RPMI7951 (cell line): ENCODE measurements around the genes RPS6KB2 and GPR152.

DNA sequence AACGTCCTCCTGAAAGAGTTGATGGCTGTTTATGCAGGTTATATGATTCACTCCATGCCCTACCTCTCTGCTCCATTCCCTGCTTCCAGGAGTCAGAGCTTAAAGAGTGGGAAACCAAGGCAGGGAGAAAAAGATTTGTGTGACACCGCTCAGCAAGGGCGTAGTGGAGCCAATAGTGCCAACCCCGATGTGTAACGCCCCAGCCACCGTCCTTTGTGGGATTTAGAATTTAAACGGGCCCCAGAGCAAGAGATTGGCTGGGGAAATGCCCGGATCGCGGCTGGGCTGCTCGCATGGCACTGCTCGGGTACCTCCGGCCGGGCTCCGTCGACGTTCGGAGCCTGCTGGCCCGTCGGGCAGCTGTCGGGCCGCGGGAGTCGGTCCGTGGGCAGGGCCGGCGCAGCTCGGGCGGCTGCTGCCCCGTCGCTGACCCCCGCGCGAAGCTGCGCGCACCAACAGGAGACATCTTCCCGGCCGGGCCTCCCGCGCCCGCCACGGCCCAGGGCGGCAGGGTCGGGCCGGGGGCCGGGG lies 1.5 kb upstream of the KDM2A start:
- RAMPAGE, long total RNA, result no peak

DNA sequence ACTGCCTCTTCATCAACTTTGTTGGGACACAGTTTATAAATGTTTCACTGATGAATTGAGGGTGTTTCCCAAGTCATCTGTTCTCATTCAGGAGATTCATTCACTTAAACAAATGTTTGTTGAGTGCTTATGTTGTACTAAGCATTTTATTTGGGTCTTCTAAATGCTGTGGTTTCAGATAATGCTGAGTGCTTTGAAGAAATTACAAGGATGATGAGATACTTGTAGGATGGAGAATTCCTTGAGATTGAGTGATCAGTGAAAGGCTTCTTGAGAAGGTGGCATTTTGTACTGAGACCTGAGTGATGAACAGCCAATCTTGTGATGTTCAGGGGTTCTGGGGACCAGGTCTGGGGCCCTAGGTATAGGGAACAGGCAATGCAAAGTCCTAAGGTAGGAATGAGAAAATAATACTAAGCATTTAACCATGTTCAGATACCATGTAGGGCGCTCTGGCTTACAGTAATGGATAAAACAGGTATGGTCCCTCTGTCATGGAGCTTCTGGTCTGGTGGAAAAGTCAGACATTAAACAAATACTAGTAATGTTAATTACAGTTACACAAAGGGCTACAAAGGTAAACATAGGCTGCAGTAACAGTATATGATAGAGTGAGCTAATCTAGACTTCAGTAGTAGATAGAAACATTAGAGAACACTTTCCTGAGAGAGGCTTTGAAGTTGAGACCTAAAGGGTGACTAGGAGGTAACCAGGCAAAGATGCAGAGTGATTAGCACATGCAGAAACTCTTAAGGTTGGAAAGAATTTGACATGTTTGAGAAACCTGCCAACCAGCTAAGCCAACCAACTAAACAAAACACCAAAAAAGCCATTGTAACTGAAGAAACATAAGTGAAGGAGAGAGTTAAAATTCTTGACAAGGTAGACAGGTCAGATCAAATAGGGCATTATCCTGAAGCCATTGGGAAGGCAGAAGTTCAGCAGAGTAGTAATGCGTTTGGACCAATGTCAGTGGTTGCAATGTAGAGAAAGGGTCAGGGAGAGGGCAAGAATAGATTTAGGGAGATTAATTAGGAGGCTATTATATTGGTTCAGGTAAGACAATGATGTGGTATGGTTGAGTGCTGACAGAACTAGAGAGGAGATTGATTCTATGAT lies 17.6 kb downstream of the KDM2A start:
- RAMPAGE, long total RNA, result no peak

GRCh38 chr11:67139896-67140251 lies 20.8 kb downstream of the KDM2A start:
- RAMPAGE, long total RNA, result no peak

- RAMPAGE, long total RNA, result no peak
Measured at GRCh38 chr11:67185497-67185929, 66.5 kb downstream of the KDM2A start.

GRCh38 chr11:67245866-67246281 lies 20.4 kb upstream of the GRK2 start:
- RAMPAGE, long total RNA, result no peak

DNA sequence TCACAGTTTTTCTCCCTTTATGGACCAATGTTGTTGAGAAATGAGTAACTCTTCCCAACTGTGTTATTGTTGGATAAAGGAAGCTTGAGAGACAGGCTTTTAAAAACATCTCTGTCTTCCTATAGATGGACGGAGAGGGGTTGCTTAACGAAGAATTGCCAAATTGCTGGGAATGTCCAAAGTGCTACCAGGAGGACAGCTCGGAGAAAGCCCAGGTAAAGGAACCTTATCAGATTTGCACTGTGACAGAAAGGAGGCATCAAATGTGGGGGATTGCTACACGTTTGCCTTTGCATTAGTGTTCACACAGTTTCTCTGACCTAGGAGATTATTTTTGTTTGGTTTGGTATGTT lies 18.1 kb upstream of the GRK2 start:
- RAMPAGE, long total RNA, result no peak

GRCh38 chr11:67300902-67301961 lies 2.1 kb upstream of the SSH3 start:
- RAMPAGE, long total RNA, result no peak

DNA sequence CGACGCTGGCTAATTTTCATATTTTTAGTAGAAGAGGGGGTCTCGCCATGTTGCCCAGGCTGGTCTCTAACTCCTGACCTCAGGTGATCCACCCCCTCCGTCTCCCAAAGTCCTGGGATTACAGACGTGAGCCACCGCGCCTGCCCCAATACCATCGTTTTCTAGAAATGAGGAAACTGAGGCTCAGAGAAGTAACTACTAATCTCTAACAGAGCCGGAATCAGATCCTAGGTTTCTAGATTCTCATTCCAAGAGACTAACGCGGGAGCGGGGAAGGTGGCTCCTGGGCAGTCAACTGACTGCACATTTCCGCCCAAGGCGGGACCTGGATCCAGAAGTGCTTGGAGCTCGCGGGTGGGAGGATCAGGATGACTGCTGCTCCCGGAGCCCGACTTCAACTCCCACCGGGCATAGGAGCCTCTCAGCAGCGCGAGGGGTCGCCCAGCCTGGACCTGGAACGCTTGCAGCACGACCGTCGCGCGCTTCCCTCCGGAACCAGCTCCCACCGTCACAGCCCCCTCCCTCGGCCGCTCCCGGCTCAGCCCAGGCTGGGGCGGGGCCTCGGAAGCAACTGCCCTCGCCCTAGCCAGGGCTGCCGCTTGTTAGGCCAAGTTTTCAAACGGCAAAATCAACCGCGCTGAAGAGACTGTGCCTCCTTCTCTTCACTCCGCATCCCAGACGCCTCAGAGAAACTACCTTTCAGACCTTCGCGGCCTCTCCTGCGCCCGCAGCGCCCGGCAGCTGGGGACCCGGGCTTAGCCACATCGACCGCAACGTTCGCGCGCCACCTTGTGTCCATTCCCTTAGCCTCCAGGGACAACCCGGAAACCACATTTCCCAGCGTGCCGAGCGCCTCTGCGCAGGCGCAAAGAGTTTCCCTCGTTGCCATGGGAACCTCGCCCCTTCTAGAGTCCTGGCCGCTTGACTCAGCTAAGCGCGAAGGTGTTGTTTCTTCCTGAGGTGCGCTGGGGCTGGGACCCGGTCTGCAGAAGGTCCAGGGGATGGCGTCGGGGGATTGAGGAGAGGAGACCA lies 13.9 kb downstream of the SSH3 start:
- RAMPAGE, long total RNA, result no peak

- RAMPAGE, long total RNA, result no peak
Measured at GRCh38 chr11:67349435-67350170, 3.7 kb downstream of the POLD4 start.

- RAMPAGE, long total RNA, result no peak
Measured at GRCh38 chr11:67367372-67367674, 6.1 kb downstream of the CLCF1 start.

DNA sequence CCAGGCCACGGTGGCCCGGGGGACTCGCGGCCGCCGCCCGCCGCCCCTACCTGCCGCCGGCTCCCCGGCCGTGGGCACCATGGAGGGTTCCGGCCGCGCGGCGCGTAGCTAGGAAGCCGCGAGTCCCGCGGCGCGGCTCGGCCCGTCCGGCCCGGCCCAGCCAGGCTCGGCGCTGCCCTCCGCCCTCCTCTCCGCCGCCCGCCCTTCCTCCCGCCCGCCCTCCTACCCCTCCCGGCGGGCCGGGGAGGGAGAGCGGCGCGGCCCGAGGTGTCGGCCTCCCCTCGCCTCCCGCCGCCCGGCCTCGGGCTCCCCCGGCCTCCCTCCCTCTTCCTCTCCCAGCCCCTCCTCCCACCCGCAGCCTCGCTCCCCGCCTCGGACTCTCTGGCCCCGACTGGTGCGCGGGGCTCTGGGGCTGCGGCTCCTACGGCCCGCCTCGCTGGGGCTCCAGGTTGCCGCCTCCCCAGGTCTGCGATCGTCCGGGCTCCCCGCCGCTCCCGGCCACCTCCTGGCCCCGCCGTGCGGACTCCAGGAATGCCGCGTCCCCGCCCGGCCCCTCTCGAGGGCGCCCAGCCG lies 496 bp downstream of the CLCF1 start:
- RAMPAGE, long total RNA, result no peak

GRCh38 chr11:67428035-67428698 lies at the start of gene RPS6KB2:
TSS of gene RPS6KB2 (plus strand) at chr11:67428494.
- RAMPAGE, long total RNA, result no peak

- RAMPAGE, long total RNA, result no peak
Measured at GRCh38 chr11:67436921-67437402, 520 bp downstream of the PTPRCAP start.

GRCh38 chr11:67441827-67442736 lies 1.2 kb downstream of the CORO1B start:
- RAMPAGE, long total RNA, result no peak

DNA sequence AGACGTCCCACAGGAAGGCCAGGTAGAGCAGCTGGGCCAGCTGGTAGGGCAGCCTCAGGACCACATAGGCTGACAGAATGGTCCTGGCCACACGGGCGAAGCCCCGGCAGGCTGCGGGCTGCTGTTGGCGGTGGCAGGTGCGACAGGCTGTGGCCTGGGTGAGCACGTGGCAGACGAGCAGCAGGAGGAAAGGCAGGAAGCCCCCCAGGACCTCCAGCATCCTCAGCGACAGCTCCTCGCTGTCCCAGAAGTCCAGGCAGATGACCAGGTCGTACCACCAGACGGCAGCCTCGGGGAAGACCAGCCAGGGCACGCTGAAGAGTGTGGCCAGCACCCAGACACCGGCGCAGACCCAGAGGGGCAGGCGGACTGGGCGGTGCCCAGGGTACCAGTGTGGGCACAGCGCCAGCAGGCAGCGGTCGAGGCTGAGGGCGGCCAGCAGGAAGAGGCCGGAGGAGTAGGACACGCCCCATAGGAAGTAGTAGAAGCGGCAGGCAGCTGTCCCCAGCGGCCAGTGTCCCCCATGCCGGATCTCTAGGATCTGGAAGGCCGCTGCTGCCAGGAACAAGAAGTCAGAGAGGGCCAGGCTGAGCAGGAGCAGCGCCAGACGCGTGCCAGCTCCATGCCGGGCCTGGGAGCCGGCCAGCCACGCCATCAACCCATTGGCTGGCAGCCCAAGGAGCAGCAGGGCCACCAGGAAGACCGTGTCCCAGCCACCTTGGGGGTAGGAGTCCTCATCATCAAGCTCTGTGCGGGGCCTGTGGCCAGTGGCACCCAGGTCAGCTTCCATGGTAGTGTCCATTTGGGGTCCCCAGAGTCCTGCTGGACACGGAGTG lies at the start of gene GPR152:
Gene GPR152, minus strand, starts transcription at position 807 of the 836 bp plus-strand sequence.
- RAMPAGE, long total RNA, result no peak

DNA sequence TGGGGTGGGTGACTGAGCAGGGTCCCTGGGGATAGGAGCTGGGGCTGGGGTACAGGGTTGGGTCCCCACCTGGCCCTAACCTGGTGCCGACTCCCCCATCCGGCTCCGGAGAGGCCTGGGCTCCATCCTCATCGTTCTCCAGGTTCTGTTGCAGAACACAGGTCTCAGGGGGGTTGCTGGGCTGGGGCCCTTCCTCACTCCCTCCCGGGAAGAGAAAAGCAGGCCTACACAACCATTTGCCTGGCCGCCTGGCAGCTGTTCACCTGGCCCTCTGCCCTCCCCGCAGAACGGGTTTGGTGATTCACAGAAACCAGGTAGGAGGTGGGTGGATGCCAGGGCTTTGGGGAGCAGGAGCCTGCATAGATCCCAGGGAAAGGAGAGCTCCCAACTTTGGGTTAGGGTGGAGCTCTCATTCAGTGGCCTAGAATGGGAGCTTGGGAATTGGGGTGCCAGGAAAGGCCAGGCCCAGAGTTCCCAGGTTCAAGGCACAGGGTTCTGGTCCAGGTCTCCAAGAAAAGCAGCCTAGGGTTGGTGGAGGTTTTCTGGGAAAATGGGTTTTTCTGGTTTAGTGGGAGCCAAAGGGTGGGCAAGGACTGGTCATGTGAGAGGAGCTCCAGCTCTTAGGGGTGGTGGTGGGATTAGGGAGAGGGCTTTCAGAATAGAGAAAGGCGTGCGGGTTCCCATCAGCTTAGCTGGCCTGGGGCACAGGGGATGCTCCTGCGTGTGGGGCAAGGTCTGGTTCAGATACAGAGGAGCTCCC lies 923 bp downstream of the TMEM134 start:
- RAMPAGE, long total RNA, result no peak

DNA sequence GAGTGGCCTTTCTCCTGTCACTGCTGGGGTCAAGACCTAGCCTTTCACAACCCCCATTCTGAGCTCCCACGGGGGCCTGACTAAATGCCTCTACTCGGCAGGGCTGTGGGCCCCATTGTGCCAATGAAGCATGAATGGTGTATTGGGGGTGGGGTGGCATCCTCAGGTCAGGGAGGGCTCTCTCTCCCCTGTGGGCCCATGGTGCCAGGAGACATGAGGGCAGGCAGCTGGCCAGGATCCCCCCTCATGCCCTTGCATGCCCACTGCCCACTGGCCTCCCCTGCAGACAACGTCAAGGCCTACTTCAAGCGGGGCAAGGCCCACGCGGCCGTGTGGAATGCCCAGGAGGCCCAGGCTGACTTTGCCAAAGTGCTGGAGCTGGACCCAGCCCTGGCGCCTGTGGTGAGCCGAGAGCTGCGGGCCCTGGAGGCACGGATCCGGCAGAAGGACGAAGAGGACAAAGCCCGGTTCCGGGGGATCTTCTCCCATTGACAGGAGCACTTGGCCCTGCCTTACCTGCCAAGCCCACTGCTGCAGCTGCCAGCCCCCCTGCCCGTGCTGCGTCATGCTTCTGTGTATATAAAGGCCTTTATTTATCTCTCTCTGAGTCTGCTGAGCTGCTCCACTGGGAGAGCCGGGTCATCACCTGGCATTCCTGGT lies 7.8 kb downstream of the AIP start:
- RAMPAGE, long total RNA, result no peak

- RAMPAGE, long total RNA, result no peak
Measured at GRCh38 chr11:67500602-67500826, 4.6 kb downstream of the PITPNM1 start.

DNA sequence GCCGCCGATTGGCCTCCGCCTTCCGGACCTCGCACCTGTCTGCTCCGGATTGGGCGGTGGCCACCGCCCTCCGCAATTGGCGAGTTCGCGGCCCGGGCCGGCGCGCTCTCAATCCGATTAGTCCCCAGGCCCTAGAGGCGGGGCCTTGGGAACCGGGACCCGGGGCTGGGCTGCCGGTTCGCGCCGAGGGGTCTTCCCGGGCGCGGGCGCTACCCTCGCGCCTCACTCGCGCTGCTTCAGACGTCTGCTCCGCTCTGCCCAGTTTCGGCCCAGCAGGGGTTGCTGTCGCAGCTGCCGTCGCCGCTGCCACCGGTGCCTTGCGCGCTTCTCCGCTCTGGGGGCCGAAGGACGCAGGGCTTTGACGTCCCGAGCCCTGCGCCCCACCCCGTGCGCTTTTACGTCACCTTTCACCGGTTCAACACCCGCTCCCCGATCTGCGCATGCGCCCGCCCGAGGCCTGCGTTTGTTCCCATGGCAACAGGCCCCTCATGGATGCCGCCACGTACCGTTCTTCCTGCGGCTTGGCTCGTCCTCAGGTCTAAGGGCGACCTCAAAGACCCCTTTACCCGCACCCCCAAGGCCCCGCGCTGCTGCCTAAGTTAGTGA lies 448 bp upstream of the CDK2AP2 start:
- RAMPAGE, long total RNA, result no peak

GRCh38 chr11:67600250-67600749 lies 6.4 kb upstream of the NDUFV1 start:
- RAMPAGE, long total RNA, result no peak